ENCODE measurements around the genes AMOT, IL13RA2, RBMXL3, LUZP4 and PLS3.

- RRBS: no CpG with 5 or more reads among the region's 11 CpGs
Observed at GRCh38 chrX:110172242-110172716, 145.6 kb downstream of the AMMECR1 start.

GRCh38 chrX:110997858-110998671 lies 97.9 kb upstream of the PAK3 start:
- RRBS: no CpG with 5 or more reads among the region's 5 CpGs

- RRBS: no CpG with 5 or more reads among the region's 7 CpGs
Observed at GRCh38 chrX:111621255-111621703, 59.7 kb upstream of the ALG13 start.

- RRBS: no CpG with 5 or more reads among the region's 3 CpGs
Observed at GRCh38 chrX:111749445-111749817, 68.5 kb downstream of the ALG13 start.

DNA sequence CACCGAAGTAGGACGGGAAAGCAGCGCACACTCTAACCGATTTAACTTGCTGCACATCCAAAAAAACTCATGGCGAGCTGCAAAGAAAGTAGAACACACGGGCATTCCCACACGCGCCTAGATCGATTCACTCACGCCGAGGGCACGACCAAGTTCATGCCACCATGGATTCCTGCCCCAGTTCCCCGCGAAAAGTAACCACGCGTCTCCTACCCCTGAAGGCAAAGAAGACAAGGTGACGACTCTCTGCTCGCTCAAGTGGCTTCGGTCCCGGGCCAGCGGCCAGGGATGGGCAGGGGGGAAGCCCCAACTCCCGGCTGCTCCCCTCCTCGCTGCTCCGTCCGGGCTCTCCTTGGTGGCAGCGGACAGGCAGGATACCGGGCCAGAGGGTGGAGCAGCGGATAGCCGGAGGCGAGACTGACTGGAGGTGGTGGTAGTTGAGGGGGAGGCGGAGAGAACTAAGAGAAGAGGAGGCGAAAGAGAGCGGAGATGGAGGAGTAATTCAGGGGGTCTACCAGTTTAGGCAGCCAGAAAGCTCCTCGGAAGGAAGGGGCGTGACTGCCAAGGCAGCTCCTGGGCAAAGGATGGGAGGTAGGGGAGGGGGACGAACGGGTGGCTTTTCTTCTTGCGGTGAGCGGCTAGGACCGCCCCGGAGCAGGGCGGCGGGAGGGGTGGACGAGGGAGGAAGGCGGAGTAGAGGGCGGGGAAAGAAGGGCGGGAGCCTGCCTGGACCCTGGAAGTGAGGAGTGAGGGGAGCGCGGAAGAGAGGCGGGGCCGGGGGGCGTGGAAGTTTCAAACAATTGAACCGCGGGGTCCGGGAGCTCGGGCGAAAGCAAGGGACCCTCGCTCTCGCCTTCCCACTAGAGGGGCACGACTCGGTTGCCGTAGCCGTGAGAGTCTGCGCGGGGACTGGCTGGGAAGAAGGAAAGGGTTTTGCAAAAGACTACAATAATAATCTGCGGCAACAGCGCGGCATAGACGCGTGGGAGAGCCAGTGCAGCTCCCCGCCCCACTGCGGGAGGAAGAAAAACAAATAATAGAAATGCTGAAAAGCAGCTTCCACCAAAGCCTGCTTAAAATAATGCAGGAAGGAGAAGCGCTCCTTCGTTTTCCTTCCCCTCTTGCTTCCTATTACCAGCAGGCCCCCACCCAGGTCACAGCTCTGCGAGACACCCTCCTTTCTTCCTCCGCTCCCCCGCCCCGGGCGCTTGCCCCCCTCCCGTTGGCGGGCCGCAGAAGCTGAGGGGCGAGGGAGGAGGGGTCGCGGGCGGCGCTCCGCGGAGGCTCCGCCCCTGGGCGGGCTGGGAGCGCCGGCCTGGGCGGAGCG lies at the start of gene AMOT:
Gene AMOT (minus strand): TSS at position 593 of the 1,327 bp plus-strand sequence.
- RRBS: 21% methylated on average over 21 of the region's 95 CpGs

DNA sequence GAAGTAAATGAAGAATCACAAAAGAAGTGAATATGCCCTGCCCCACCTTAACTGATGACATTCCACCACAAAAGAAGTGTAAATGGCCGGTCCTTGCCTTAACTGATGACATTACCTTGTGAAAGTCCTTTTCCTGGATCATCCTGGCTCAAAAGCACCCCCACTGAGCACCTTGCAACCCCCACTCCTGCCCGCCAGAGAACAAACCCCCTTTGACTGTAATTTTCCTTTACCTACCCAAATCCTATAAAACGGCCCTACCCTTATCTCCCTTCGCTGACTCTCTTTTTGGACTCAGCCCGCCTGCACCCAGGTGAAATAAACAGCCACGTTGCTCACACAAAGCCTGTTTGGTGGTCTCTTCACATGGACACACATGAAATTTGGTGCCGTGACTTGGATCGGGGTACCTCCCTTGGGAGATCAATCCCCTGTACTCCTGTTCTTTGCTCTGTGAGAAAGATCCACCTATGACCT lies 117.1 kb upstream of the HTR2C start:
- RRBS: no CpG with 5 or more reads among the region's 8 CpGs

- RRBS: no CpG with 5 or more reads among the region's 17 CpGs
Observed at GRCh38 chrX:115017367-115018041, at the start of gene IL13RA2. TSS of gene IL13RA2 (minus strand) at chrX:115017616.

- RRBS: no CpG with 5 or more reads among the region's 14 CpGs
Observed at GRCh38 chrX:115189107-115189489, at the start of gene RBMXL3. TSS of gene RBMXL3 (plus strand) at chrX:115189410.

DNA sequence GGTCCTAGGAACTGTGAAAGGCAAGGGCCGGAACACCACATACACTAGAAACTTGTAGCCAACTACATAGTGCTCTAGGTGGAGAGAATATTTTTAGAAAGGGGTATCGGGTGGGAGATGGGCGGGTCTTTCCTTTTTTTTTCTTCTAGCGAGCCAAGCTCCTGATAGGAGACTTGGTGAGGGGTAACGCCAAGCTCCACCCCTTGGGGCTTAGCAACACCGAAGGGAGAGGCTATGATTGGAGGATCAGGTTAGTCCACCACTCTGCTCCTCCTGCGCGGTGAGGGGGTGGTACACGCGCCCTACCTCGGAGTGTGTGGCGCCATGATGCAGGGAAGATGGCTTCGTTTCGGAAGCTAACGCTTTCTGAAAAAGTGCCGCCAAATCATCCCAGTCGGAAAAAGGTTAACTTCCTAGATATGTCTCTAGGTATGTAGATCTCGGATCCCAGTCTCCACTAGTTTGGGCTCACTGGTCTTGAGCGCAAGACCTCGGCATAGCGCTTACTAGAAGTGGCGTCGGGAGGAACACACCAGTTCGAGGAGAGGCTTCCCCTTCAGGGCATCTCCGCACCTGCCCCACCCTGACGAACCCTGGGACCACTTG lies at the start of gene LUZP4:
Gene LUZP4 (plus strand): TSS at position 294 of the 606 bp plus-strand sequence.
- RRBS: no CpG with 5 or more reads among the region's 26 CpGs

GRCh38 chrX:115367334-115368048 lies 78.0 kb downstream of the LUZP4 start:
- RRBS: no CpG with 5 or more reads among the region's 6 CpGs

GRCh38 chrX:115561100-115562142 lies at the start of gene PLS3:
TSS of gene PLS3 (plus strand) at chrX:115561174.
- RRBS: 20% methylated on average over 11 of the region's 72 CpGs

DNA sequence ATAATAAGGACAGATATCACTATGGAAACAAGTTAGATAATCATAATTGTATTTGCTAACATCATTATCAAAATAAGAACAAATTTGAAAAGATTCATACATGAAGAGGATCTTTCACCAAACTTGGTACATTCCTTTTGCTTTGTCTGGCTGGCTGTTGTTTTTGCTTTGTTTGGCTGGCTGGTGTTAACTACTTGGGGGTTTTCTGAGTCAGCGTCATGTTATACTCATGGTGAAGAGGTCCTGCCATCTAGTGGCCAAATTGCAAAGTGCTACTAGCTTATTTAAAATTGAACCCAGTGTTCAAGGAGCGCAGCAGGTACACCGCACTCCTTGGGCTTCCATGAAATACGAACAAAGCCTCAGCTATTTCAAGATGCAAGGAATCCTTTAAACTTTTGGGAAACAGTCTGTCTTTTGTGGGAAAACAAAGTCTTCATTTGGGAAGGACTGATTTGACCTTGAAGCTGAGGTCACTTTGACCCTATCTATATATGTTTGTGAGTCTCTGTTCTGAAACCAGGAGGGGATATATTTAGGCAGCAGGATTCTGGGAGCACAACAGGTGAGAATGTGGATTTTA lies 129.7 kb downstream of the PLS3 start:
- RRBS: no CpG with 5 or more reads among the region's 4 CpGs

DNA sequence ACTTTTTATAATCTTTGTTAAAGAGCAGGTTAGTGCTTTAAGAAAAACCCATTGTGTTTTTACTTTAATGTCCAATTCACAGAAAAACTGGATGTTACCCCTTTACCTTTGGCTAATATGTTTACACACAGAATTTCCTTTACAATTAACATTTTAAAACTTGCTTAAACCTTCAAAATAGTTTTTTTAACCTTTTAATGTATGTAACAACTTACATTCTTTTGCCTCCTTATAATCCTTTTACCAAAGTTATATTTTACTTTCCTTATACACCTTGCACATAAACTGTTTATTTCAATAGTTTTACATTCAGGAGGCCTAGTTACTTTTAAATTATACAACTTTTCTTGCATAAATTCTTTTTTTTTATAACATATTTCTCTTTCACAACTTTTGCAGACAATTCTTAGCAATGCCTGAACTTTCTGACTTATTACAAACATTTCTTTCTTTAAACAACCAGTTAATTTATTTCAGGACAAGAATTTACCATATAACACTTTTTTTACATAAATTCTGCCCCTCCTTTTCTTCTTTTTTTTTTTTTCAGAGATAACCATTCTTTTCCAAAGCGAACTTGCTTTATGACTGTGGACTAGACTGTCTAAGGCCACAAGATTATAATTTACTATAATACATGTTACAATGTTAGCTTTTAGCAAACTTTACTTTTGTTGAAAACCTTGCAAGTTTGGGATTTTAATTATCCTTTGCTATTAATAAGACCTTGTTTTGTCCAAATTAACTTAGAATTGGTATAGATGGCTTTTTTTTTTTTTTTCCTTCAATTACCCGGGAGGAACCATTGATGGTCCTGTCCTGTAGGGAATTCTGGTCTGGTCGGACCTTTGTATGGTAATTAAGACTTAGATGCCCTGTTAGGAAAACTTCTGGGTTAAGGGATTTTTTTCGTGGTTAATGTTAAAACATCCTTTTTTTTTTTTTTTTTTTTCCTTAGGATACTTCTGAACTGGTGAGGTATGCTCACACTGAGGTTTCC lies 248.8 kb upstream of the AGTR2 start:
- RRBS: no CpG with 5 or more reads among the region's 4 CpGs

DNA sequence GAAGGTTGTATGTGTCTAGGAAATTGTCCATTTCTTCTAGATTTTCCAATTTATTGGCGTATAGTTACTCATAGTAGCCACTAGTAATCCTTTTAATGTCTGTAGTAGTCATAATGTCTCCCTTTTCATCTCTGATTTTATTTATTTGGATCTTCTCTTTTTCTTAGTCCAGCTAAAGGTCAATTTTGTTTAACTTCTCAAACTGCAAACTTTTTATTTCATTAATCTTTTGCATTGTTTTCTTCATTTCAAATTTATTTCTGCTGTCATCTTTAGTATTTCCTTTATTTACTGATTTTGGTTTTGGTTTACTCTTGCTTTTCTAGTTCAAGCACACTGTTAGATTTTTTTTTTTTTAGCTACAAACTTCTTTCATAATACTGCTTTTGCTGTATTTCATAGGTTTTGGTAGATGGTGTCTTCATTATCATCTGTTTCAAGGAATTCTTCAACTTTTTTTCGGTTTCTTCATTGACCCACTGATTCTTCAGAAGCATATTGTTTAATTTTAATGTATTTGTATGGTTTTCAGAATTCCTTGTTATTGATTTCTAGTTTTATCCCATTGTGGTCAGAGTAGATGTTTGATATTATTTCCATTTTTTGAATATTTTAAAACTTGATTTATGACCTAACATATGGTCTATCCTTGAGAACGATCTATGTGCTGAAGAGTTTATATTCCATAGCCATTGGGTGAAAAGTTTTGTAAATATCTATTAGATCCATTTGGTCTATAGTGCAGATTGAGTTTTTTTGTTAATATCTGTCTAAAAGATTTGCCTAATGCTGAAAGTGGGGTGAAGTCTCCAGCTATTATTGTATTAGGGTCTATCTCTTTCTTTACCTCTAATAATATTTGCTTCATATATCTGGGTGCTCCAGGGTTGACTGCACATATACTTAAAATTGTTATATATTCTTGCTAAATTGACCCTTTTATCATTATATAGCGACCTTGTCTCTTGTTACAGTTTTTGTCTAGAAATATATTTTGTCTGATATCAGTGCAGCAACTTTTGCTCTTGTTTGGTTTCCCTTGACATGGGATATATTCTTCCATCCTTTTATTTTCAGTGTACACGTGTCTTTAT lies 238.3 kb upstream of the AGTR2 start:
- RRBS: no CpG with 5 or more reads among the region's 5 CpGs

- RRBS: no CpG with 5 or more reads among the region's 2 CpGs
Observed at GRCh38 chrX:115936521-115936944, 234.0 kb upstream of the AGTR2 start.

DNA sequence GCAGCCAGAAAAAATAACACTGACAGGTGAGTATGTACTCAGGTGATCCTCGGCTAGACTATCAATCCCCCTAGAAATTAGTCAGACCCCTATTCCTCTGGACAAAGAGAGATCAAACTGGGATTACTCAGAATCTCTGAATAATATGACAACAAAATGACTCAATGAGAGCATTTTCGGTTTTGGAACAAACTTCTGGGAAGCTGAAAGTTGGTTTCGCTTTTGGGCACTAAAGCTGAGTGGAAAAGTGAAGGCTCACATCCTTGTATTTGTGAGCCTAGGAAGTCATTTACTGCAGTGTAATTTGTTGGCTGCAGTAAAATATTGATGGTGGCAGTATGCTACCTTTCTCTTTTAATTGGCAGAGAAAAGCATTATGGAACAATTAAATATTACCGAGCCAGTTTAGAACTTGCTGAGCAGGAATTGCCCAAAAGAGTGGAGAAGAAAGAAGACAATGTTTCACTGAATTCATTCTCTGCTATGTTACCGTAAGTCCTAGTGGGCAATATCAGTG lies 69.4 kb downstream of the AGTR2 start:
- RRBS: no CpG with 5 or more reads among the region's 5 CpGs

- RRBS: no CpG with 5 or more reads among the region's 4 CpGs
Observed at GRCh38 chrX:116707944-116708345, 245.2 kb upstream of the CT83 start.

DNA sequence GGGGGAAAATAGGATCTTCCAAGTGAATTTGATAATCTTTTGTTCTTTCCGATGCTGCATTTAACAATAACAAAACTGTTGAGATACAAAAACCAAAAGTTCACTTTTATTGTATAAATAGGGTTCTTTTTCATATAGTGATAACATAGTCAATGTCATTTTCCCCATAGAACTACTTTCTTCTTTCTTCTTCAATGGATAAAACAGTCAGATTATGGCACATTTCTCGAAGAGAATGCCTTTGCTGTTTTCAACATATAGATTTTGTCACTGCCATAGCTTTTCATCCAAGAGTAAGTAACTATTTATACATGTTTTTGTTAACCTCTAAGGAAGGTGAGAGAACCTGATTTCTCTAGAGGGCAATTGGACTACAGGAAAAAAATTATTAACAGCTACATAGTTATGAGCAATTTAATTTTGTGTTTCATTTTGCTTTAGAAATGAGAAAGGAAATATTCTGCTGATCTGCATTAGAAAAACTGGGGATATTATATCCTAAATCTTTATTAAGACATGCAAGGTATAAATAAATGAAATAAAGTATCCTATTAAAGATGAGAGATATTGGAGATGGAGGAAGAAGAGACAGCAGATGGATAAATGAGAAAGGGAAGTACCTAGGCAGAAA lies 59.0 kb upstream of the DOCK11 start:
- RRBS: no CpG with 5 or more reads among the region's 2 CpGs

DNA sequence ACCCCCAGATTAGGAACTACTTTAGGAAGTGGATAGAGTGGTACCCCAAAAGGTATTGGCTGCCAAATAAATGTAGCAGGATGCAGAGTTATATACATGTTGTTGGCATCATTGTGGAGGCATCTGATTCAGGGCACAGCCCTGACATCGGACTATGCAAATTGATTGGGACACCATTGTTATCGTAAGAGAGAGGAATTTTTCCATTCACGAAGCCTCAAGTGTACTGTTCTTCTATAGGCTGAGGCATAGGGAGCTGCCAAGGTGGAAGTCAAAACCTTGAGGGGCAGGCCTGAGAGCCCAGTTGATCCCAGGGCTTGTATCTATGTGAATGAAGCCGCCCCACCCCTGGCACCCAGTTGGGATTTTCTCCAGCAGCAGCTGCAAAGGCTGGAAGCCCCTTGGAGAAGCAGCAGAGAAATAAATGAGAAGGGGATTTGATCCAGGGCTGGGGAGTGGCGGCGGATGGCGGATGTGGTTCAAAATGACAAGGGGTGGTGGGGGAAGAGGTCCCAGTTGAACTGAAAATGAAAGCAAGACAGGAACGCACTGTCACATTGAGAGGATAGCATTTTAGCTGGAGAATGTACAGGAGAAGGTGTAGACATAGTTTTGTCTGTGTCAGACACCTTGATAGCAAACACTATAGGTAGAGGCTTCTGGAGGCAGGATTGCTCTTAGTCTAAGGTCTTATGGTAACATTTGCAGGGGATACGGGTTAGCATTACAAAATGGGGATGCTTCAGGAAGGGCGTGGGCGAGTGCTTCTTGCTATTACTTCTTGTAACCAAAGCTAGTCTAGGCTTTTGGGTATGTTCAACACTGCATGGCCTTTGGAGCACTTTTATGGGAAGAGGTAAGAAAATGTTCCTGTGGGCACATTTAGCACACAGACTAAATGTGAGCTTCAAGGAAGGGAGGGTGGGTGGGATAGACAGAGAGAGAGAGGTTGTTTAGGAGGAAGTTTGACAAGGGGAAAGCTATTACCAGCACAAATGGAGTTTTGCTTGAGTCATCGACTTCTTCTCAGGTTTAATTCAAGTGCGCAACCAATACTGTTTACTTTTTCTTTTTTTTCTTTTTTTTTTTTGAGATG lies 32.6 kb downstream of the DOCK11 start:
- RRBS: no CpG with 5 or more reads among the region's 13 CpGs

DNA sequence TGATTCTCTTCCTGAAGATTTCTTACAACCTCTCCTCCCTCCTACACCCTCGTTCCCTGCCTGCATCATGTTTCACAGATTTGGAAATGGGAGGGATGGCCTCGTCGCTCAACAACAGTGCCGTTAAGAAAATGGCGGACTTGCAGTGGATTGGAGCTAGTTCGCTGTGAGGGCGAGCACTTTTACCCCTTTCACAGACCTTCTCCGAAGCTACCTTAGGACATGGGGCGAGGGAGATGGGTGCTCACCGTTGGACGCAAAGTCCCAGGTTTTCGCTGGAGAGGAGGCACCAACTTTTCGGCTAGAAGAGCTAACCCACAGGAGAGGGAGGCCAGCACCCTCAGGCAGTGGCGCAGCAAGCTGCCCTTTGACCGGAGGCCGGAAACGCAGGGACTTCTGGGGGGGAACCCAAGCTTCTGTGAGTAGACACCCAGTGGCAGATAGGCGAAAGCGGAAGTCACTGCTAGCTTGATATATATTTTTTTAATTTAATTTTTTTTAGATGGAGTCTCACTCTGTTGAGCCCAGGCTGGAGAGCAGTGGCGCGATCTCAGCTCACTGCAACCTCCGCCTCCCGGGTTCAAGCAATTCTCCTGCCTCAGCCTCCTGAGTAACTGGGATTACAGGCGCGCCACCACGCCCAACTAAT lies 93.0 kb upstream of the IL13RA1 start:
- RRBS: no CpG with 5 or more reads among the region's 26 CpGs